Measurements from ENCODE around the gene MPP3.

GRCh38 chr17:43021516-43022244 lies 505 bp downstream of the VAT1 start:
- RRBS: 0% methylated on average over 6 of the region's 56 CpGs

DNA sequence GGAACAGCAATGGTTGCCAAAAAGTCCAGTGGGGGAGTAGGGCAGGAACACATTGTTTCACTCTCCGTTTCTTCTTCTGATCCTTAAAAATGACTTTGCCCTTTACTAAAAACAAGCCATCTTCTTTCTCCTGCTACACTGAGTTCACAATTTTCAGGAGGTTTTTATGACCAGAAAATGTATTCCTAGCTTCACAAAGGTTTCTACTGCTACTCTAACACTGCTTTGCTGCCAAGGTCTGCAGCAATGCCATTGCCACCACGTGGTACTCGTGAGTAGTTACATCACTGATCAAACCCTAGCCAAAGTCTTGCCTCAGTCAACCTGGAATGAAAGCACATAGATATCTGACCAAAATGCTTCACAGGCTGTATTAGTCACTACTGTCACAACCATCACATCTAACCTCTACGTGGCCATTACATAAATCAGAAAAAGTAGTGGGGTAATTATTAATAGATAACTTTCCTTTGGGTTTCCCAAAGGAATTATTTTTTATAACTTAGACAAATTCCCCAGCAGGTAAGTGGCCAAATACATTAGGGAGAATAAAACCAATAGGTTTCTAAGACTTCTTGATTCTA lies 40.6 kb downstream of the BRCA1 start:
- RRBS: no CpG with 5 or more reads among the region's 4 CpGs

- RRBS: no CpG with 5 or more reads among the region's 16 CpGs
Observed at GRCh38 chr17:43359591-43360207, 39.1 kb upstream of the ARL4D start.

DNA sequence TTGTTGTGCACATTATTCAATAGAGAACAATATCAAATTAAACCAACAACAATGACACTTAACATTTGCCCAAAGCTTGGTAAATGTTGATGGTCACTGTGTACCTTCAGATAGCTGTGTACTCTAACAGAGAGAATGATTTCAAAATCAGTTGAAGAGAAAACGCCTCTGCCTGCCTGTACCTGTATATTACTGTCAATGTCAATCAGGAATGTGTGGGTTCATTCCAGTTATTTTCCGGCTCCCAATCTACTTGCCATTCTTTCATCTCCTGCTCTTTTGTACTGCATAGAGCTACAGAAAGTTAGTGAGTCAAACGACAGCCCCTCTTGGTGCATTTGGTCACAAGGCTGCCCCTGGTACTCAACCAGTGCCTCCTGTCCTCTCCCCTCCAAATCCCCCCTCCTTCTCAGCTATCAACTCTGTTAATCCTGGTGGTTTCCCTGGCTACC lies 13.7 kb upstream of the ARL4D start:
- RRBS: no CpG with 5 or more reads among the region's 3 CpGs

GRCh38 chr17:43386977-43387405 lies 11.8 kb upstream of the ARL4D start:
- RRBS: no CpG with 5 or more reads among the region's 7 CpGs

- RRBS: no CpG with 5 or more reads among the region's 5 CpGs
Observed at GRCh38 chr17:43449611-43450267, 34.0 kb upstream of the DHX8 start.

DNA sequence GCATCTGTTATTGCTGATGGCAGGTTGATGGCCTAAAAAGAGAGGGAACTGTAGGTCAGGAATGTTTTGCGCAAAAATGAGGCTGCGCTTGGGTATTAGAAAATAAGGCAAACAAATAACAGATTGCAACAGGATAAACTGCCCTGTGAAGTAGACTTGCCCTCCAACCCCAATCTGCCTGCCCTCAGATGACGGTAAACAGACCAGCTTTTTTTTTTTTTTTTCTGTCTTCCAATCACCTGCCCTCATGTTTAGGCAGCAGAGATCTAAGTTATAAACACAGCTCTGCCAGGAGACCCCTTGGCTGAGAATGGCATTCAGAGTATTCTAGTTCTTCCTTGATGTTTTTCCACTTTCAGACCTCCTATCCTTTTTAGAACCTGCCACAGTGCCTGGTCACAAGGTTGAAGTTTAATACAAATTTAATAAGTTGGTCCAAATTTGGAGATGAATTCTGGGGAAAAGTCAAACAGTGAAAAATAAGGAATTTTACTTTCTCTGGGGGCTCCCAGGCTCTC lies 3.7 kb upstream of the DHX8 start:
- RRBS: no CpG with 5 or more reads among the region's 3 CpGs

GRCh38 chr17:43544487-43544909 lies 1.6 kb downstream of the ETV4 start:
- RRBS: no CpG with 5 or more reads among the region's 2 CpGs

DNA sequence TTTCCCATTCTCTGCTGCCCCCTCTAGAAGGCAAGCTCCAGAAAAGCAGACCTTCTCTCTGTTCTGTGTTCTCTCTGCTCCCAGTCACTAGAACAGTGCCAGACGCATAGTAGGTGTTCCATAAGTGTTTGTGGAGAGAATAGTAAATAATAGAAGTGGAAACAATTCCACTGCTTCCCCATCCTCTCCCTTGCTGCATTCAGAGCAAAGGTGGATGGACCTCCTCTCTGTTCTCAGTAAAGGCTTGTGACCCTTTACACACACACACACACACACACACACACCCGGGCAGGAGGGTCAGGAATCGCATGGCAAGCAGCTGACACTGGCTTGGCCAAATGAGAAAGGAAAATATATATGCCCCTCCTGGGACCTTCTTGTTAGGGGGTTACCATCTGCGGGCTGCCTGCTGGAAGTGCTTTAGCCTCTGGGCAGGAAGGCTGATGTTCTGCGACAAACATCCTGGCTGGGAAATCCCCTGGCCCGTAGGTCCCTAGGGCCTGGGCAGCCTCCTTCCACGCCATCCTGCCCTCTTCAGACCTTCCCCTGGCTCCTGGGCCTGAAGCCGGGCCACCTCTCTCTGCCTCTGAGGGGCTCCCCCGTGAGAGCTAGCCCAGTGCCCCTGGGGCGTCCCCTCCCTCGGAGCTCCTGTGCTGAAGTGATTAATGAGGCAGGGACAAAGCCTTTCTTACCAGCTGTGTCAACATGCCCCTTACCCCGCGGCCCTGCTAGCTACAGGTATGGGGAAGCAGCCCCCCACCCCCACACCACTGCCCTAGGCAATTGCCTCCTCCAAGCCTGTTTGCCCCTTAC lies 32.5 kb upstream of the ETV4 start:
- RRBS: no CpG with 5 or more reads among the region's 13 CpGs

DNA sequence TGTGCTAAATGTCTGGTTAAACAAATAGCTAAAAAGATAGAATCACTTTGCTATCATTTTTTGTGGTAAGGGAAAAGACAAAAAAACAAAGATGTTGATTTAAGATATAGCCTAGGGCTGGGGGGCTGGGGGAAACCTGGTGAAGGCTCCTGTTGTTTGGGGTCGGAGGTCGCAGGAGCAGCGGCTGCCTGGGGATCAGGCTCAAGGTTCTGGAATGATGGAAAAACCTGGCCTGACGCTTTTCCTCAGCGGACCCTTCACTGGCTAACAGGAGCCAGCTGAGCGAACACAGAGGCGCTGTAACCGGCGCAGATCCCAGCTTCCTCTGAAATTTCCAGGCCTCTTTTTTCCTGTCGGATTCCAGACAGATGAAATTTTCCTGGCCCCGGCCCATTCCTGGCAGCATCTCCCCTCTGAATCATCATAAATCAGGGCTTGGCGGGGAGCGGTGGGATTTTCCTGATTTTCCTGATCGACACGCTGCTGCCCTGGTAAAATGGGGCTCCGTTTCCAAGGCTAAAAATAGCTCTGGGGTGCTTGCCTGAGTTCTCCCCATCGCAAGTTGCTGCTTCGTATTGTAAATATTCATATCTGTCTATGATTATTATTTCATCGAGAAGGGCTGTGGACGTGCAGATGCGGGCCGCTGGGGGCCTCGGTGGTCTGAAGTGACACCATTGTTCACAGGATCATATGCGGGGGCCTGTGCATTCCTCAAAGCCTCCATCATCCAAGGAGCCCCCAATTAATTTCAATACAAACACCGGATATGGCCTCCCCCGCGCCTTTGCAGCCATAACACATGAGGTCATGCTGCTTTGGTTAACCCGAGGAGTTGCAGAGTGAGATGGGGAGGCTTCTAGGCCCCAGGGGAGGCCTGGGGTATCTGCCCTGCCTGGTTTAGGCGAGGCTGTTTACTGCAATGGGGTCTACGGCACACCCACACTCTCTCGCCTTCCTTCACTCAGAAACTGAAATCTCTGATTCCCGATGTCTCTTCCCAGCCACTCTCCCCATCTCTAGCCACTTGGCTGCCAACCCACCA lies 45.8 kb upstream of the ETV4 start:
- RRBS: 4% methylated on average over 4 of the region's 32 CpGs

DNA sequence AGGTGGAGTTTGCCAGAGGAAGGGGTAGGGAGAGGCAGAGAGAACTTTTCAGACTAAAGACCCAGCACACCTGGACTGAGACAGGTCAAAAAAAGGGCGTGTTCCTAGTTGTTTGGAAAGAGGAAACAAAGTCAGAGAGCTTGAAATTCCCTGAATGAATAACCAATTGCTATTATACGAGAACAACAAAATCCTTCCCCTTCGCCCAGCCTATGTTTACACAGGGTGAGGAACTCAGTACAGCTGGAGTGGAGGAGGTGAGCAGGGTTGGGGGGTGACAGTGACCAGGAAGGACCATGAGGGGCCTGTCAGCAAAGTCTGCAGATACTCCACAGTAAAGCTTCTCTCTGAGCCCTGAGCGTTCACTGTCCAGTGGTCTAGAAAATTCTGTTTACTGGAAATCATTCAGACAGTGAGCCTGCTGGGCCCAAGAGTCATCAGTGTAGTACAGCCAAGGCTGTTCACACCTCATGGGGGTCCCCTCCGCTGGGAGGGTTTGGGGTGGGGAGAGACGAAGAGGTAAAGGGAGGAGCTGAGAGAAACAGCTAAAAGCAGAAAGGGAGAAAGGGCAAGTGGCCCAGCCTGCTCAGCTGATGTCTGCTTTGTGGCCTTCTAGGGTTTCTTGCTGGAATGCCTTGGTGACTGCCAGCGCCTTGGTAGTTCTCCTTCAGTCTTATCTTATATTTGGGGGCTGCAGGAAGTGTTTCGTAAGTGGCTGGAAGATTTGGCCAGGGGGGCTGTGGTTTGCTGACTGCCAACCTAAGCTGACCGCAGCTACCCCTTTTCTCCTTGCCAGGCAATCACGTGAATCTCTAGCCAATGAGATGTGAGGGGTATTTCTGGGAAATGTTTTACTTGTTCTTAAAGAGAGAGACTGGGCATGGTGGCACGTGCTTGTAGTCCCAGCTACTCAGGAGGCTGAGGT lies 5.7 kb downstream of the DUSP3 start:
- RRBS: no CpG with 5 or more reads among the region's 11 CpGs

DNA sequence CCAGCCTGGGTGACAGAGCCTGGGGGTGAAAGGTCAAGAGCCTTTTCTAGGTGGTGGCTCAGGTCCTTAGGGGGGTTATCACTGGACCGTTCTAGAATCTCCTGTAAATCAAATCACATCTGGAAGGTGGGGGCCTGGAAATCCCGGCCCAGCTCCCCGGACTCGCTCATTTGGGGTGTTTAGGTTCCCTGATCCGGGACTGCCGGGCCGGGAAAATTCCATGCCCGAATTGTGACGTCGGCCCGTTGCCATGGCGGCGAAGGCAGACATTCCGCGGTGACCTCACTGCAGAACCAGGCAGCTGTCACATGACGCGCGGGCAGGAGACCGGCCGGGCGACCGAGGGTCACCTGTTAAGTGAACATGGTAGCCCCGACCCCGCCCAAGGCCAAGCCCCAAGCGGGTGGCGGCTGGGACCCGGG lies 643 bp downstream of the DUSP3 start:
- RRBS: 1% methylated on average over 8 of the region's 27 CpGs

- RRBS: 3% methylated on average over 31 of the region's 112 CpGs
Observed at GRCh38 chr17:43832265-43833428, at the start of gene MPP3. Gene MPP3 (minus strand): TSS chr17:43833146.

- RRBS: 3% methylated on average over 5 of the region's 84 CpGs
Observed at GRCh38 chr17:43952663-43953655, 781 bp downstream of the PYY start.

- RRBS: no CpG with 5 or more reads among the region's 11 CpGs
Observed at GRCh38 chr17:44029491-44030621, 15.1 kb upstream of the TMEM101 start.

- RRBS: no CpG with 5 or more reads among the region's 39 CpGs
Observed at GRCh38 chr17:44211428-44212508, 7.7 kb downstream of the UBTF start.

DNA sequence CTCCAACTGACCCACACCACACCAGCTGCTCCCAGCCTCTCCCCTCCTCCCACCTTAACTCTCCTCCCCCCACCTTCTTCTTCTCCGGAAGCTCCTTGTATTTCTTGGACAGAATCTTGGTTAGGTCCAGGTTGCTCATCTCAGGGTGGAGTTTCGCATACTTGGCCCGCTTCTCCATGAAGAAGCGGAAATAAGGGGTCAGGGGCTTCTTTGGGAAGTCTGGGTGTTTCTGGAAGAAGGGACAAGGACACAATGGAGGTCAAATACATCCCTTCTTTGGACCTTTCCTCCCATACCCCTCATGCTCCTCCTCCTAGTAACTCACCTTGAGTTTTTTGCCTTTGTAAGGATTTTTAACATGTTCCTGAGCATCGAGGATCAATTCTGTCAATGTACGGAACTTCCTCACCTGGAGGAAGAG lies 3.9 kb downstream of the UBTF start:
- RRBS: no CpG with 5 or more reads among the region's 6 CpGs

DNA sequence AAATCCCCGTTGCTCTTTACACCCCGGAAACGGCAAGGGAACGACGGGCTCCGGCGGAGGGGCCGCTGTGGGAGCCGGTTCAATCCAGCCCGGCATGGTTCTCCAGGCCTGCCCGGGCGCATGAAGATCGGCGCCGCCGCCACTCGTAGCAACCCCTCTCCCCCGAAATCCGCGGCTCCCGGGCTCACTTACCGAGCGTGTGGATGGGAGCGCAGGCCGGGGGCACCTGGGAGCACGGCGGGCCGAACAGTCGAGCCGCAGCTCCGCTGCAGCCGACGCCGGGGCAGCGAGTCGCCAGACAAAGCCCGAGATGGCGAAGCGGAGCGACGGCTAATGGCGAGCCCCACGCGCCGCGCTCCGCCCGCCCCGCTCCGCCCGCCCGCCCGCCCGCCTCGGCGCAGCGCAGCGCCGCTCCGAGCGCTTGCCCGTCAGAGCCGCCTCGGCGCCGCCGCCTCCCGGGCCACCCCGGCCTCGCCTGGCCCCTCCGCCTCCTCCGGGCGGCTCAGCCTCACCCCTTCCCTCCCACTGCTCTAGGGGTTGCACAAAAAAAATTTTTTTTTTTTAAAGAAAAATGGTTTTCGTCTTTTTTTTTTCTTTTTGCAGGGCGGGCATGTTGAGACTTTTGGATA lies 1.2 kb upstream of the UBTF start:
- RRBS: under 1% methylated on average over 24 of the region's 75 CpGs

- RRBS: 9% methylated on average over 2 of the region's 9 CpGs
Observed at GRCh38 chr17:44353116-44353561, 8.0 kb downstream of the GRN start.